Parotid gland (tissue), 1 donor: ENCODE measurements around the gene ITPK1.

GRCh38 chr14:92653317-92653816 lies 95.1 kb downstream of the LGMN start:
- PRO-cap = no peak

DNA sequence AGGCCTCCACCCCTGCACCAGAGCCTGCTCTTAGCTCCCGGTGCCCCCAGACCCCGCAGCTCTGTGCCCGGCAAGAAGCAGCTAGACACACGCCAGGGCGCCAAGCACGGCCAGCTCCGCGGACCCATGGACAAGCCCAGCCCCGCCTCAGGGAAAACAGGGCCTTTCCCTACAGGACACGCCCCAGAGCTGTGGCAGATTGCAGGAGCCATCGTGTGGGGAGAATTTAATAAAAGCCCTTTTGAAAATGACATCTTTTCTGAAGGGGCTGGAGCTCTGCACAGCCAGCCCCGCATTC lies 59.7 kb downstream of the LGMN start:
- PRO-cap = no peak

- PRO-cap = no peak
Measured at GRCh38 chr14:92726116-92726733, 22.2 kb downstream of the LGMN start.

- PRO-cap = no peak
Measured at GRCh38 chr14:92770309-92770766, 21.9 kb upstream of the LGMN start.

GRCh38 chr14:92922414-92922795 lies 545 bp upstream of the CHGA start:
- PRO-cap = no peak

DNA sequence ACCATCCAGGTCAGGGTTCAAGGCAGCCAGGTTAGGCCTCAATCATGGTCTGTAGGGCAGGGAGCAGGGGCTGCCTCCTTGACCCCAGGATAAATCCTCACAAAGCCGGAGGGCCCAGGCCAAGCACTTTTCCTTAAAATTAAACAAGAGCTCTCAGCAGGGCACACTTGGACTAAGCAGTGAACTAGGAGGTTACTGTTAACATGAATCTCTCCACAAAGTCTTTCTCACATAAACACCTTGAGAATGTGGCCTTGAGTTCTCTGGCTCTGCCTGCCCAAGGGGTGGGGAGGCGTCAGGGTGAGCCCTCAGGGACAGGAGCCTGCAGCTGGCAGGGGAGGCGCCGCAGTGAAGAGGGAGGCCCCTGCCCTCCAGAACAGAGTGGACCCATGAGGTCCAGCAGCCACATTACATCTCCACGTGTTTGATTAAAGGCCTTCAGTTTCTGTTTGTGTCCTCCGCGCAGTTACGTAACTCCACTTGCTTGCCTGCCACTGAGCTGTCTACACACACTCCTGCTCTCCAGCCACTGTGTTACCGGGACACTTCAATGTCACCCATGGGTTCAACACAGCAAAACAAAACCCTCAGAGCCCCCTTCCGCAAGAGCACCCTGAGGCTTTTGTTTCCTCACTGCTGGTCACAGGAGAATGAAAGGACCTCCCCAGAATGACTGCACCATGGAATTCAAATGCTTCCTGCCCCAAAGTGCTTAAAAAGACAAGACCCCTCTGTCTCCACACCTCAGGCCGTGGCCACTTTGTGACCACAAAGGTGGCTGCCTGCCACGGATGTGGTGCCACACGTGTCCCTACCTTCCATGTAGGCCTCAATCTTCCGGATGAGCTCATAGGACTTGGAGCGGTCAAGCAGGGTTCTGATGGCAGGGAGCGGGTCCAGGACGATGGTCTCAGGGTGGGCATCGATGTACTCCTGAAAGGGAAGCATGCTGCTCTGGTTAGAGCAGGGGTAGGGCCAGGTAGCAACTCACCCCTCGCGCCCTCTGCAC lies 70.4 kb downstream of the CHGA start:
- PRO-cap = no peak

GRCh38 chr14:93007022-93007660 lies 84.2 kb downstream of the CHGA start:
- PRO-cap = no peak

DNA sequence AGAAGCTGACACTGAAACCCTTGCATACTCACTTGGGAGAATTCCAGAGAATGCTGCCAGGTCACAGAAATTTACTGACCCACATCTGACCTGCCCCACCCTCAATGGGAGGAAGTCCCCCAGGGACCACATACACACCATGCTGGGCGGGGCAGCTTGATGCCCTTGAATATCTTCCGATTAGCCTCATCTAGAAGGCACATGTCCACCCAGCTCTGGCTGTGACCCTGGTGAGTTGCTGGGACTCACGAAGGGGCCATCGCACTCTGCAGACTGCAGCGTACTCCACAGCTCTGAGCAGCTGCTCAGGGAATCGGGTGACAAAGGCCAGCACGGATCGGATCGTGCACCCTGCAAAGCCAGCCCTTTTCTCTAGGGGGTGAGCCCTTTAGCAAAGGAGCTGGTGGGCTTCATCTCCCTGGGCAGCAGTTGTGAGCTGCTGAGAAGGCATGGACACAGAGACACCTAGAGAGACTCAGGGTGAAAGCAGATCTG lies 83.1 kb downstream of the ITPK1 start:
- PRO-cap = no peak

DNA sequence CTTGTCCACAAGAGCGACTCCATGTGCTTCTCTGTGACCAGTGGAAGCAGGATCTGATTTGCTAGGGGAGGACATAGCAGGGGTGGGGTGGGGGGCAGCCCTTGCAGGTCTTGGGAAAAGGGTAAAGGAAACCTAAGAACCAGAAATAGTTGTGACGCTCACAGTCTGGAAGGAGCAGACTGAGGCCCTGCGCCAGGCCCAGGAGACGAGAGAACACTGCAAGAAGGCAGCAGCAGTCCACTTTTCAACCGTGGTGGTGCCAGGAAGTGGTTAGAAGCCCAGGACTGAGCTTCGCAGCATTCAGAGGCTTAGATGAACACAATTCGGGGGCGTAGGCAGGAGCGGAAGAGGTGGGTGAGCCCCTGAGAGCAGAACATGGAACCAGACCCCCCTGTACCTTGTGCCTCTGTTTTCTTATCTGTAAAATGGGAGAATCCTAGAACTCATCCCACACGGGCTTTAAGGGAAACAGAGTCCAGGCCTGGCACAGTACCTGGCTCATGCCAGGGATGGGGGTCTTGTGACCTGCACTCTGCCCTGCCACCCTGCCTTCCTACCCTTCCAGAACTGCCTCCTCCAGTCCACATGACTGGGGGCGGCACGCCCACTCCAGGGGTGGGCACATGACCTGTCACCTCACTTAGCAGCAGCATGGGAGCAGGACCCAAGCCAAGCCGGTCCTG lies 33.5 kb downstream of the ITPK1 start:
- PRO-cap = no peak

DNA sequence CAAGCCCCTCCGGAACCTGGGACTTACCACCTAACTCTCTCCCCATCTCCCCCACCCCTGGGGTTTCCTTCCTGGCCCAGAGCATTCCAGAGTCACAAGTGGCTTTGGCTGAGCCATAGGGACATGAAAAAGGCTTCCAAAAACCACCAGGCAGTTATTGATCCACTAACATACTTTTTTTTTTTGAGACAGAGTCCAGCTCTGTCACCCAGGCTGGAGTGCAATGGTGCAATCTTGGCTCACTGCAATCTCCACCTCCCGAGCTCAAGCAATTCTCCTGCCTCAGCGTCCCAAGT lies 9.0 kb downstream of the ITPK1 start:
- PRO-cap = no peak

GRCh38 chr14:93115067-93116156 lies at the start of gene ITPK1:
ITPK1 (minus strand) TSS chr14:93115925.
- PRO-cap = bidirectional peak, plus-strand start at chr14:93115510, minus-strand start at chr14:93115279

- PRO-cap = no peak
Measured at GRCh38 chr14:93133301-93133760, 17.6 kb upstream of the ITPK1 start.

- PRO-cap = no peak
Measured at GRCh38 chr14:93231308-93231976, 24.4 kb downstream of the UBR7 start.

DNA sequence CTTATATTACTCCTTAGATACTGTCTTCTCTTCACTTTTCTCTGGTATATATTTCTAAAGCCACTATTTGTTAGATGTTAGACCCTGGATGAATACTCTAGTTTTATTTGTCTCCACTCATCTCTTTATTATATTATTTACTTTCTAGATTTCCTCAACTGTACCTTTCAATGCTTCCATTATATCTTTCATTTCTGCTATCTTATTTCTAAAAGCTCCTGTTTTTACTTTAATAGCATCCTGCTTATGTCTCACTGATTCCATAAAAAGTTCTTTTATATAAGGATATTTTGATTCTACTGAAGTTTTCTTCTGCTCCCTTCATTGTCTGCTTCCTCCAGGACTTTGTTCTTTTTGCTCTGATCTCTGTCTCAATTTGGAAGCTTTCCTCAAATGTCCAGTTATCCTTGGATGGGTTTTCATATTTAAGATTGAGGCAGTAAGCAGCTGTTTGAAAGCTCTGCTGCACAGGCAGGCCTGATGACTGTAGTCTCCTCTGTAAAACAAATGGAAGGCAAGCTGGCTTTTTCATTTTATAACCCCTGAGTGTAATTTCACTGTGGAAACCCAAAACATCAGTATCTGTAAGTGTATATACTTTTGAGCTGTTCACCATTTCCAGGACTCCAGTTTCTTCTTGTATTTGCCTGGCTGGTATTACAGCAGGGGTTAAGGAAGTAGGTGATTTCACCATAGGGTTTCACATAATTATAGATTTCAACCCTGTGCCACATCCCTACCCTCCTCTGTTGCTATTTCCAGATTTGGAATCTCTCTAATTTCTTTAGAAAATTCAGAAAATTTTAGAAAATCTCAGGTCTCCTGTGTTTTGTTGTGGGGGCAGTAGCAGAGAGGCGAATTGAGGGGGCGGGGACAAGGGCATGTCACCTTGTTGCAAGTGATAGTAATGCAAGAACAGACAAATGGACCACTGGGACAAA lies 44.4 kb downstream of the BTBD7 start:
- PRO-cap = no peak

- PRO-cap = no peak
Measured at GRCh38 chr14:93293794-93294177, 39.0 kb downstream of the BTBD7 start.

DNA sequence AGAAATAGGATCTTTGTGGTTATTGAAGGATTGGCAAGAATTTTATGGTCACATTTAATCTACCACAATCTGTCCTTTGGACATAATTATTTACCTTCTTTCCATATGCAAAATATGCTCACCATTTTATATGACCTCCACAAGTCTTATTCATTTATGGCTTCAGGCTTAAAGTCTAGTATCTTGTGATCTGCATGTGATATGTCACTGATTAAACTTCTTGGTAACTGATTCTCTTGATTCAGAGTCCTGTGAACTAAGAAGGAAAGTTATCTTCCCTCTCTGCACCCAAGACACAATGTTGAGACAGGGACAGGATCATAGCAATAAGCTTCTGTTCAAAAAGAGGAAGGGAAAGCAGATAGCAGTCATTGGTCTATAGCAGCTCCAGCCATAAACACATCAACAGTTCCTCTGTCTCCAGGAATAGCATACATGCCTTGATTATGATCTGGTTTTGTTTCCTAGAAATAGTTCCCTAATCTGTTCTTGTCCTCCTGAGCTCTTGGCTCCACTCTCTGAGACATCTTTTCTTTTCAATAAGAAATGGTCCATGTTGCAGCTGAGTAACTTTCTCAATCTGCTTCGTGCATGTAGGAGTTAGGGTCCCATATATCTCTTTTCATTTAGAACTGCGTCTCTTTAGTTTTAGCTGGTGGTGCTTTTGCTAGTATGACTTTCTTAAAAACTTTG lies 103.2 kb downstream of the UNC79 start:
- PRO-cap = no peak

GRCh38 chr14:93702643-93703044 lies 85.6 kb downstream of the PRIMA1 start:
- PRO-cap = no peak

DNA sequence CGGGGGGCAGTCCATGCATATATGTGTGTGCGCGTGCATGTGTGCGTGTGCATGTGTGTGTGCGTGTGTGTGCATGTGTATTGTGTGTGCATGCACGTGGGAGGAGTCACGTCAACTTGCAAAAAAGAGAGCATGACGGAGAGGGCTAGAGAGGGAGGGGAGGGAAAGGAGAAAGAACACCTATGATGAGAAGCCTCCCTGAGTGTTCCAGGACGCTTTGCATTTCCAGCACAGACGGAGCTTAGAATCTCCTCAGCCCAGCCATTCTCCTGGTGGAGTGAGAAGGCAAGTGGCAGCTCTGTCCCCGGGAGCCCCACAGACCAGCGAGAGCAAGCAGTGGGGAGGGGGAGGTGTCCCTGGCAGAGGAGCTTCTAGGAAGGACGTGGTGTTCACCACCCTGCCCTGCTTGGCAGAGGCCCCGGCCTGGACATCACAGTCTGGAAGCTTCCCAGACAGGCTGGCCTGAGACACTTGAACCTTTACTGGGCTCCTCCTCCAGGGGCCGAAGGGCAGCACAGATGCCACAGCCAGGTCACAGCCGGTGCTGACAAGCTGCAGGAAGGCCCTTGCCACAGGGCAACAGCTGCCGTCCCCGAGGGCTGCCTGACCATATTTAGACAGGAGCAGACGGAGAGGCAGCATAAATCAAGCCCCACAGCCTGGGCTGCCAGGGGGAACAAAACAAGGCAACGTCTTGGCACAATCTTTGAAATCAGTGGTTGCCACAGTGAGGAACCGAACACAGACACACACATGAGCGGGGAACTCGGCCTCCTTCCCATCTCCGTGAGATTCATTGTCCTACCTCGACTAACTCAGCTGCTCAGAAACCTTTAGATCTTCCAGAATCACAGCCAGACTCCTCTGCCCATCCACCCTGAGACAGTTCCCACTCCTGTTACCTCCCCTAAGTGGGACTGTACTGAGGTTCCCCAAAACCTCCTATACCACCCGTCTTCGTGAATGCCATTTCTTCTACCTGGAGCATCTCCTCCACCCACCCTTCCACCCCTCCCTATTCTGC lies 28.5 kb downstream of the PRIMA1 start:
- PRO-cap = no peak

DNA sequence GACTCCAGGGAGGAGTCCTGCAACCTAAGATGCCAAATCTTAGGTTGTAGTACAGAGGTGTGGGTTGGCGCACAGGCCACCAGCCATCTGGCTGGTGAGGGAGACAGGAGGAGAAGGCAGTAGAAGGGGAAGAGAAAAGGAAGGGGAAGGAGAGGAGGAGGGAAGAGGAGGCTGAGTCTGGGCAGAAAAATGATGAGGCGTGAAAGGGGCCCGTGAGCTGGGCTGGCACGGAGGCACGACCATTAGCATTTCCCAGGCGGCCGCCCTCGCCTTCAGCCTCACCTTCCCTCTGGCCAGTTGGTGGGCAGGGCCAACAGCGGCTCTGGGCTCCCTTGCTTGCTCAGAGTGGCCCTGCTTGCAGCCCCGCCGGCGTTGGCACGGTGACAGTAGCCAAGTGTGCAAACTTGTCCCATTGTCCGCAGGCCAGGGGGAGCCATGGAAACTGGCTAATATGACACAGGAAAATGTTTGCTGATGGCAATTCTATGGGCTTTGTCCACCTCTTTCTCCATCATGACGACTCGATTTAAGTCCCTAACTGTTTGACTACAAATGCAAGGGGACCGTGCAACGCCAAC lies 1.1 kb upstream of the FAM181A start:
- PRO-cap = no peak

- PRO-cap = no peak
Measured at GRCh38 chr14:93976951-93977547, 679 bp upstream of the ASB2 start.